A375 (cell line): ENCODE data around the gene MED12.

DNA sequence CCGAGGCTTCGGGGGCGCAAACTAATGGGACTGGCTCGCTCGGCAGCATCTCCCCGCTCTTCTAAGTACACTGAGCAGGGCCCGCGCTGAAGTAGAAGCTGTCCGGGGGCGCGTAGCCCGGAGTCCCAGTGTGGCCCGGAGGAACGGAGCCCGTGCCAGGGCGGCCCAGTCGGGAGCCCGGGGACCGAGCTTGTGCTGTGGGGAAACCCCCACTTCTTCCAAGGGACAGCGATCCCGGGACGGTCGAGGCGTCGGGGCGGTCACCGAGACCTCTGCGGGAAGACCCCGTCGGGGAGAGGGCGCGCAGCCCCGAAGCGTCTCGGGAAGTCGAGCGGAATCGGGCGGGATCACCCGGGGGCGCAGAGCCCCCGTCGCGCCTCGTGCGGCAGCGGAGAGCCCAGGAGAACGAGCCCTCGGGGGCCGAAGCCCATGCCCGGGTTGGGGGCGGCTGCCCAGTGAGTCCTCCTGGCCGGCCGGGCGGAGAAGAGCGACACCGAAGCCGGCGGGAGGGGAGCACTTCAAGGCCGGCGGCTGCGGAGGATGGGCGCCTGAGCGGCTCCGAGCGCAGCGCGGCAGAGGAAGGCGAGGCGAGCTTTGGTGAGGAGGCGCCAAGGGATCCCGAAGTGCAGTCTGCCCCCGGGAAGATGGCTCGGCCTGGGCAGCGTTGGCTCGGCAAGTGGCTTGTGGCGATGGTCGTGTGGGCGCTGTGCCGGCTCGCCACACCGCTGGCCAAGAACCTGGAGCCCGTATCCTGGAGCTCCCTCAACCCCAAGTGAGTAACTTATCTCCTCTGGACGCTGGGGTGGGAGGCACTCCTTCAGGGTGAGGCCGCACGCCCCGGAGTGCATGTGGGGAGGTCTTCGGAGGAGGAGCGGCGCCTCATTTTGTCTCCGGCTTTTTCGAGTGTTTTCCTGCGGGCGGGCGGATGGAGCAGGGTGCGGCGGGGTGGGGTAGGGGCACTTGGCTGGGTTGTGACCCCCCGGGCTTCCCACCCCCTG, 611 bp downstream of the EFNB1 start:
- RAMPAGE, long total RNA: no peak

DNA sequence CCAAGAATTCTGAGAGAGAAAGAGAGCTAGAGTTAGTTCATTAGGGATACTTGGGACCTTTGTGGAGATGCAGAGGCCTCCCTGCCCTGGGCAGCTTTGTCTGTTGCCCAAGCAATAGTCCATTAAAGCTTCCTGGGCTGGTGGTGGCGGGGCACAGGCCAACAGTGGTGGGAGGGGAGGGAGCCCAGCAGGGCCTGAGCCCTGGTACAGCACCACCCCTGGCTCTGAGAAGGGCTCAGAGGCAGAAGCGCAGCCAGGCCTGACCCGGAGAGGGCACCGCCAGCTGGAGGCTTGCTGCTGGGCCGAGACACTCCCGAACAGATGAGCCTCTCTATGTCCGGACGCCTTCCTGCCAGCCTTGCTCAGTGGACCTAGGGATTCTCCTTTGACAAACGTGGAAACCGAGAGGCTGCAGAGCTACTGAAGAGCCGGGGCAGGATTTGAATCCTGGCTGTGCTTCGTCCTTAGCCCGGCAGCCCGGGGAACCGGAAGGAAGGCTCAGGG, 65.4 kb downstream of the EFNB1 start:
- RAMPAGE, long total RNA: no peak

GRCh38 chrX:68989829-68990328, 161.1 kb downstream of the EFNB1 start:
- RAMPAGE, long total RNA: no peak

GRCh38 chrX:69164988-69165352, 283 bp downstream of the PJA1 start:
- RAMPAGE, long total RNA: no peak

DNA sequence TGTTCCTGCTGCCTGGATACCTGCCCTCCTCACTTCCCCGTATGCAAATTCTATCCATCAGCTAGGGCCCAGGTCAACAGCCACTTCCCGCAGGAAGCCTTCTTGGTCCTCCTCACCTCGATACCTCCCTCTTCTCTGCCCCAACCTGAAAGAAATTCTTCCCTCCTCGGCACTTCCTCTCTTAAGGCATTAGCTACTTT, 114.5 kb upstream of the PJA1 start:
- RAMPAGE, long total RNA: no peak

DNA sequence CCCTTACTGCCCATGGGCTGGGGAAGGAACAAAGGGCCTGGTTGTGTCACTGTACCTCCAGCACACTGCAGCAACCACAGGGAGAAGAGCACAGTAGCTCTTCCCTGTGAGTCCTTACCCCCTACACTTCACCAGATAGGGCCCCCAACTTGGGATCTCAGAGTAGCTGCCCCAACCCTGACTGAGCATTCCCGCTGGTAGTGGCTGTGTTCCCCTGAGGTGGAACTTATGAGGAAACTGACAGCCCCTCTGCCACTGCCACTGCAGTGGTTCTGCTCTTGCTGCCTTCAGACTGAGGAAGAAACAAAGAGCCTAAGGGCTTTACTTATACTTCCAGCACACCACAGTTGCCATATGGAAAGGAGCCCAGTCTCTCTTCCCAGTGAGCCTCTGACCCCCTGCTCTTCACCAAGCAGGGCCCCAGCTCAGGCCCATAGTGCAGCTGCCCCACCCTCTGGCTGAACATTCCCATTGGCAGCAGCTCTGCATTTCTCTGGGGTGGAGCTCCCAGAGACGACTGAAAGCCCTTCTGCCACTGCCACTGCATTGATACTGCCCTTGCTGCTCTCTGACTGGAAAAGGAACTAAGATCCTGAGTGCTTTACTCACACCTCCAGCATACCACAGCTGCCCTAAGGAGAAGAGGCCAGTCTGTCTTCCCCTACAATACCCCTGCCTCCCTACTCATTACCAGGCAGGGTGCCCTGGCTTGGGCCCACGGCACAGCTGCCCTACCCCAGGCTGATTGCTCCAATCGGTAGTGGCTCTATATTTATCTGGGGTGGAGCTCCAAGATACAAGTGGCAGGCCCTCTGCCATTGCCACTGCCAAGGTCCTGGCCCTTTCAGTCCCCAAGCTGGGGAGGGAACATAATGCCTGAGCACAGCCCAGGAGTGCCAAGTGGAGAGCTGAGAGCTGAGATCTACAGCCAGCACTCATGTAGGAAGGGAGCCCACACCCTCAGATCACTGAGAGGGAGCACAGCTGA, 36.2 kb downstream of the AWAT2 start:
- RAMPAGE, long total RNA: no peak

DNA sequence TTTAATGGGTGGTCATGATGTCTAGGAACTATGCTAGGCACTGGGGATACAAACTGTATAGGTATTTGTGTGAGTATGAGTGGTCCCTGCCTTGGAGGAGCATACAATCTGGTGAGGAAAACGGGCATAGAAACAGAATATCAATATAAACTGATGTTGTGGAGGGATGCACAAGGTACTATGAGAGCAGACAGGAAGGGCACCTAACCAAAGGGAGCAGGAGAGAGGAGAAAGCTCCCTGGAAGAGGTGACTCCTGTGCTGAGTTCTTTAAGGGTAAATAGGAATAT, 2.0 kb downstream of the IGBP1 start:
- RAMPAGE, long total RNA: no peak

- RAMPAGE, long total RNA: no peak
Measured at GRCh38 chrX:70930302-70930841, 524 bp downstream of the SLC7A3 start.

DNA sequence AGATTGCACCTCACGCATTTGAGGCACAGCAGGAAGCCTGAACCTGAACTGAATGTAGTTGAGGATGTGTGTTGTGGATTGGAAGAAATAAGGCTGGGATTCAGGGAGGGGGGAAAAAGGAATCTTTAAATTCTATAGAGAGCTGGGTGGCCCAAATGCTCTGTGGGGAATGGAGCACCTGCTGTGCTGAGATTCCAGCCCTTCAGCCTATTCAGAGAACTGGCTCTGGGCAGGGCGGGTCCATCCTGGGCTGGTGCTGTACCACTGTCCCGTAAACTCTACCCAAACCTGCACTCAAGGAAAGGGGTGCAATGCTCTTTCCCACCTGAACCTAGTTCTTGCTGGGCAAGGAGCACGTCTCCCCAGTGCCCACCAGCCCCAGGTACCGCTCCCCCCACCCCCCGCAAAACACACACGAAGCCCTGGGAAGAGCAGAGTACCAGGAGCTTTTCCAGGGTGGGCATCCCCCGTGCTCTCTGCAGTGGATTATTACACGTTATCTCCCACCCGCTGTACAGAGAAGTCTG, 4.2 kb downstream of the FOXO4 start:
- RAMPAGE, long total RNA: no peak

DNA sequence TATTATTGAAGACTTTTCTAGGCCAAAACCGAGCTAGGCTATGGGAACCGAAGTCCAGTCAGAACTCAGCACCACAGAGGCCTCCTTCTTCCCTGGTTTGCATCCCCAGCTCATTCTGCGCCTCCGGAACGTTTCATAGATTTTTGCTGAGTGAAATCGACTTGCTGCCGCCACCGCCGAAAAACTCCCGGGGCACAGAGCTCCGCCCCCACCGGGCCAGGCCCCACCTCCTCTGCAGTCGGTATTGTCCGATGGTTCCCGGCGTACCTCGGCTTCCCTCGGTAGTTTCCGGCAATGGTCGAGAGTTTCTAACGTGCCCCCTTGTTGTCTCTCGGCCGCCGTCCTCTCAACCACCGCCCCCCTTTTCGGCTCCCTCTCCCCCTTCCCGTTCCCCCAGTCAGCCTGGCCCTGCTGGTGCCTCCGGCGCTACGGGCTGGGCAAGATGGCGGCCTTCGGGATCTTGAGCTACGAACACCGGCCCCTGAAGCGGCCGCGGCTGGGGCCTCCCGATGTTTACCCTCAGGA, at the start of gene MED12:
TSS of gene MED12 (plus strand) at position 284 of the 525 bp plus-strand sequence.
- RAMPAGE, long total RNA: no peak

GRCh38 chrX:71164129-71164583, 19.5 kb downstream of the NLGN3 start:
- RAMPAGE, long total RNA: no peak

GRCh38 chrX:71181437-71182430, 37.1 kb downstream of the NLGN3 start:
- RAMPAGE, long total RNA: no peak

DNA sequence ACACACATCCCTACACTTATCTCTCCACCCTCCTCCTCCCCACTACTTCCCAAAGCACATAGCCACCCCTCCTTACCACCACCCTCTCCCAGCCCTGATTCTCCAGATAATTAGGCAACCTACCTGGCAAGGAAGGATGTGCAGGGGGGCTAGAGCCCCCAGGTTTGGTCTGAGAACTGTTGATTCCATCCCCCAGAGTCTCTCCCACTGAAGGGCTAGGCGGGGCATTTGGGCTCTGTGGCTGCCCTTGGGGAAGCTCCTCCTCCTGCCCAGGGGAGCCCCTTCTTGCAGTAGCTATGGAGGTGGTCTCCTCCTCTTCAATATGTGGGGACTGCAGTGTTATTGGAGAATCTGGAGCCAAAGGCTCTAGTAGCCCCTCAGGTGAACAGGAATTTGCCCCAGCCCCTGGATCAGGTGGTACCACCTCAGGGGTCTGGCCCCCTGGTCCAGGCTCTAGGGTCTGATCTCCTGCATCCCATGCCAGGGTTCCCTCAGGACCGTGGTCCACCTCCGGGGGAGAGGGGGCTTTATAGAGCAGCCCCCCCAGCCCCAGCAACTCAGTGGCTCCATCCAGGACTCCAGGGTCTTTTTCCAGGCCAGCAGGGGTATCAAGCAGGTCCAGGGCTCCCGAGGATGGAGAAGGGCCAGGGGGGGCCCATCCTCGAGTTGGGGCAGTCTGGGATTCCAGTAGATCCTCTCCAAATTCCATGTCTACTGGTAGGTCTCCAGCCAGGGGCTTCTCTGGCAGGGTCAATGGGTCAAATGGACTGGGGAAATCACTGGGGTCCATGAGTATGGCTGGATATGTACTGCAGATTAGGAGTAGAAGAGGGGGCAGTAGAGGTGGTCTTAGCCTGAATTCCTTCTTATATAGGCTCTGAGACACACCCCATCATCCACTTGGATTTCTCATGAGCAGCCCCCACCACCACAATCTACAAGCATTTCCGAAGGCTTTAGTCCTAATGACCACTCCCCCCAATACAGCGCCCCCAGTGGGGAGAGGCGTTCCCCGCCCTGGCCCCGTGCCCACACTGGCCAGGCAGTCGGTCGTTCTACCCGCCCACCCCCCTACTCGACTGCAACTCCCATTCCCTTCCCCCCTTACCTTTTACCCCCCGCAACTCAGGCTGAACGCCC, 1.1 kb downstream of the ZMYM3 start:
- RAMPAGE, long total RNA: no peak

DNA sequence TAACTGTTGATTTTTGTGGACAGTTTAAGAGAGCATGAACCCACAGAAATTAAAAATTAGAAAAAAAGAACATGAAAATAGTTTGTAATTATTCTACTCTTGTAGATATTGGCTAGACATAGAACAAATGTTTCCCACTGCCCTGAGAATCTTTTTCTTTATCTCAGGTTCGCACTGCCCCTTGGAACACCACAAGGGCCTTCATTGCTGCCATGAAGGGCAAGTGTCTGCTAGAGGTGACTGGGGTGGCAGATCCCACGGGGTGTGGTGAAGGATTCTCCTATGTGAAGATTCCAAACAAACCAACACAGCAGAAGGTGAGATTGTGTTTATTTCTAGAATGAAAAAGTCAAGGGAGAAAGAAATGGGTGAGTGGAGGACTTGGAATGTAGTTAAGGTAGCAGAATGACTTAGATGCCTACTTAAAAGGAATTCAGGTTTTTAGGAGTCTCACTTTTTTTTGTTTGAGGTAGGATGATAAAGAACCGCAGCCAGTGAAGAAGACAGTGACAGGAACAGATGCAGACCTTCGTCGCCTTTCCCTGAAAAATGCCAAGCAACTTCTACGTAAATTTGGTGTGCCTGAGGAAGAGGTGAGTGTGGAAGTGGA, 26.4 kb downstream of the TAF1 start:
- RAMPAGE, long total RNA: no peak

GRCh38 chrX:71393935-71394256, 27.7 kb downstream of the TAF1 start:
- RAMPAGE, long total RNA: no peak

GRCh38 chrX:71459232-71459859, 73.6 kb upstream of the OGT start:
- RAMPAGE, long total RNA: no peak

- RAMPAGE, long total RNA: no peak
Measured at GRCh38 chrX:71515017-71515389, 17.9 kb upstream of the OGT start.

DNA sequence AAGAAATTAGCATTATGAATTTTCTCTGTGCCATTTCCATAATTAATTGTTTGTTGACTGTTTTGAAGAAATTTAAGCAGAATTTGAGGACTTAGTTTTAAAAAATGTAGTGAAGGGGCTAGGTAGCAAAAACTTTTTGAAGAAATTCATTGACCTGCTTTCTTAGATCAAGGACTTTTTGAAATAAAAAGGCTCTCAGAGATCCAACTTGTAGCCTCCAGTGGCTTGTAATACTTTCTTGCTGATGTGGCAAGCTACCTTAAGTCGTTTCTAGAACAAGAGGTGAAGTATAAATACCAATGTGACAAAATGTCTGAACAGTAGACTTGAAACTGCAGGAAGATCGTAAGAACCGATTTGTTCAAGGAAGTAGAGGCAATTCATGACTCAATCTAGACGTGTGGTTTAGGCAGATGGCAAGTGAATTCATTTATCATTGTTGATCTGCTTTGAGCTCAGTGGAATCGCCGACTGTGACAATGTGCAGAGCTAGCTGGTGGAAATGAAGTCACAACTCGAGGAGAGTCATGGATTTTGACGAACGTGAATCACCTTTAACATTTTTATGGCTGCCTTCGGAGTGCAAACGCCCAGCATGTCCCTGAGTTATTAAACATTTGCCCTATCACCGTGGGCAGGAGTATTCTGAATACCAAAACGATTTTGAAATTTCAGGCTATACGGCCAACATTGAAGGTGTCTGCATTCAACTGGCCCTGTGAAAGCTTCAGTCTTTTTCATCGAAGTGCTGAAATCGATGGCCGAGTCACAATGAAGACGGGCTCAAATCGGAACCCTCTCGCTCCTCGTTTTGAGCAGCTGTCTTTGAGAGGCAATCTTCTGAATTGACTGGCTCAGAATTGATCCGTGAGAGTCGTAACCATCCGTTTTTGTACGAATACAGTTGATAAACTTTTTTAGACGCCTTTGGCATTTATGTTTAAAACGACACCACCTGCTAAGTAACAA, 814 bp upstream of the OGT start:
- RAMPAGE, long total RNA: no peak

DNA sequence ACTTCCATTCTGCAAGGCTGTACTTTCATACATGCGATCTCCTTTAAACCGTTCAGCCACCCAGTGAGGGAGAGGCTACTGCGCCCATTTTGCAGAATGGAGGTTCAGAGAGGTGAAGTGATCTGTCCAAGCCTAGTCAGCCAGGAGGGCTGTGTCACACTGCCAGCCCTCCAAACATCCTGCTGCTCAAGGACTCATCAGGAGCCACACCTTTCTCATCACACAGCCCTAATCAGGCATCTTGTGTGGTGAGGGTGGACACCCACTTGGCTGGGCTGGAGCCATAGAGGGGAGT, 5.3 kb upstream of the CXCR3 start:
- RAMPAGE, long total RNA: no peak

DNA sequence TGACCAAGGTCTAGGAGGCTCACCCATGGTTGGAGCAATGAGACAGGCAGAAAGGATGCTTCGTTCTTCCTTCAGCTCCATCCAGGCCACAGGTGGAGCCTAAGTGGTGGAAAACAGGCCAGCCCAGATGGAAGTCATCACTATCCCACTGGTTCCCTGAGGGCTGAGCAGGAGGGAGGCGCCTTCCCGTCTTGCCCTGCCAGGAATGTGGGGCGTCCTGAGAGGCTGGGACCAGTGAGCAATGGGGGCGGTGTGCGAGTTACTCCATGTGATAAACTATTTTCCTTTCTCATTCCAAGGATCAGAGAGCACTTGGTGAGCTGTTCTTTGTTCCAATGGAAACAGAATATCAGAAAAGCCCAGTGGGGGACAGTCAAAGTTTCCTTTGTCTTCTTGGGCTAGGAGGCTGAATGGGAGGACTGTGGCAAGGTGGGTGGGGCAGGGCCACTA, 86.1 kb downstream of the NHSL2 start:
- RAMPAGE, long total RNA: no peak